Cardiac atrium fibroblast (primary cell): ENCODE measurements around the gene NOTCH2NLR.

DNA sequence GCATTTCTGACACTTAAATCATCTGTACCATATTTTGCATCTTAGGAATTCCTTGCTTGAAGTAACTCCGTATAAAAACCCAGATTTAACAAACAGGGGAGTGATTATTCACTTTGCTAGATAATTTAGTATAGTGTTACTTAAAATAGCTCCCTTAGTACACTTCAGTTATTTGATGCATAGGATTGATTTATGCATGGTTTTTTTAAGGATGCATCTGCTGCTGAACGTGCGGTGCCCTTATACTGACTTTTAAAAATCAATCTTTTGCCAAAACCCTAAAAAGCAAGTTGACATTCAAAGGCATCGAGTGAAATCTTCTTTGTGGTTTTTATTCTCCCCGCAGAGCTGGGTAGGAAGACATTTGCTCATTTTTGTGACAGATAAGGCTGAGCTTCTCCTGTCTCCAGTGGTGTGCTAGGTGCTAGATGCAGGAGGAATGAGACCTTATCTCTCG, 15.3 kb upstream of the CD101 start:
- RAMPAGE, long total RNA: no peak

- RAMPAGE, long total RNA: no peak
These were observed 14.7 kb downstream of the TTF2 start for GRCh38 chr1:117074846-117075291.

DNA sequence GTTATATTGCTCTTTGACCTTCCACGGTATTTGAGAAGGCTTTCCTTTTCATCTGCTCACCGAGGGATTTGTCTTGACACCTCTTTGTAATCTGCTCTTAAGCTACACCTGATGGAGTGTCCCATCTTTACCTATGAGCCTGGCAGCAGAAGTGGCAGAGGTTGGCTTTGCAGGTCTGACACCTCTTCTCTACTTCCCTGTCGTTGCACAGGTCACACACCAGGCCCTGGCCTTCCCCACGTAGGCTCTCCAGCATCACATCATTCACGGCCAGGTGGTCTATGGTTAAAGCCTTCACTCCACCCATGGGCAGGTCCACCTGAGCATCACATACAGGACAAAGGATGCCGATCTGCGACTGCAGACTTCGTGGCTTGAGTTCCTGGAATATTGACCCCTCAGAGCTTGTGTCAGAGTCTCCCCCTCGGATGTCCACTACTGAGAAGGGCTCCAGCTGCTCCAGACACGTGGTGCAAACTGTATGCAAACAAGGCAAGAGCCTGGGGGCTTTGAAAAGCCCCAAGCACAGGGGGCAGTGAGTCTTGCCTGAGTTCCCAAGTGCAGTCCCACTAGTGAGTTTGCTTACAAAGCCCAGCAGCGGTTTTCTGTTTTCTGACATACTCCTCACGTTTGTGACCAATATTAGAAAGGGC, 840 bp downstream of the TRIM45 start:
- RAMPAGE, long total RNA: no peak

- RAMPAGE, long total RNA: no peak
These were observed 2.3 kb downstream of the TENT5C start for GRCh38 chr1:117608213-117608549.

GRCh38 chr1:117632708-117632937, 26.8 kb downstream of the TENT5C start:
- RAMPAGE, long total RNA: no peak

DNA sequence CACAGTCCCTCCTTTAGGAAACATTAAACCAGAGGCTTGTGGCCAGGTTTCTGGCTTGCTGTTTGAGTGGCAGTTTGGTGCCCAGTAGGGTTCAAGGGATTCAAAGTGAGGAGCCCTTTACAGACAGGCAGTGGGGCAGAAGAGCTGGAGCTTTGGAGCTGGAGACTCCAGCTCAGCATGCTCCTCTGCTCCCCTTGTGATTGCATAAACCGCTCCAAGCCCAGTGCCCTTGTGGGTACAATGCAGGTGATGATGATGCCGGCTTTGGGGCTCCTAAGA, 27.0 kb downstream of the TENT5C start:
- RAMPAGE, long total RNA: no peak

- RAMPAGE, long total RNA: no peak
These were observed 80.6 kb downstream of the TENT5C start for GRCh38 chr1:117686428-117686814.

GRCh38 chr1:117760394-117760967, 154.6 kb downstream of the TENT5C start:
- RAMPAGE, long total RNA: no peak

DNA sequence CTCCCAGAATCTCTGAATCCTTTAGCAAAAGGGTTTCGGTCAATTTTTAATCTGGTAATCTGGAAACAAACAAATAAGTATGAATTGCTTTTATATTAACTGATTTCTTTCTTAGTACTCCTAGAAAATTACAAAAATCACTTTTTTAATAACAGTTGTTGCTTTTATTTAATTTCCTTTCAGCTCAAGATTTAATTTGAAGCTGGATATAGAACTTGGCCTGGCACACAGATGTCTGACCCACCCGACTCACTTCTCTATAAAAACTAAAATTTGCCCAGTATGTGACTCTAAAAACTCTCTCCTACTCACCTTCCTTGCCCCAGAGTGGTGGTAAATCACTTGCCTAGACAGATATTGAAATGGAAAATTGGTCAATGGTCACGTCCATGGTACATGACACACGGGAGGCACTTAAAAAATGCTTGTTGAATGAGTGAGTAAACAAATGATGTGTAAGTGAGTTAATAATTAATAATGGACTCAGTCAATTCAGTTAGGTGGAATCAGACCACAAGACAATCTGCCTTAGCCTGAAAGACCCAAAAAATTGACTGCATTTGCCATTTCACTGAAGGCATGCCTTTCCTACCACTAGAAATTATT, 73.9 kb downstream of the TBX15 start:
- RAMPAGE, long total RNA: no peak

GRCh38 chr1:119080387-119081176, 59.9 kb downstream of the WARS2 start:
- RAMPAGE, long total RNA: no peak

- RAMPAGE, long total RNA: no peak
These were observed 73.8 kb upstream of the HAO2 start for GRCh38 chr1:119294701-119295170.

DNA sequence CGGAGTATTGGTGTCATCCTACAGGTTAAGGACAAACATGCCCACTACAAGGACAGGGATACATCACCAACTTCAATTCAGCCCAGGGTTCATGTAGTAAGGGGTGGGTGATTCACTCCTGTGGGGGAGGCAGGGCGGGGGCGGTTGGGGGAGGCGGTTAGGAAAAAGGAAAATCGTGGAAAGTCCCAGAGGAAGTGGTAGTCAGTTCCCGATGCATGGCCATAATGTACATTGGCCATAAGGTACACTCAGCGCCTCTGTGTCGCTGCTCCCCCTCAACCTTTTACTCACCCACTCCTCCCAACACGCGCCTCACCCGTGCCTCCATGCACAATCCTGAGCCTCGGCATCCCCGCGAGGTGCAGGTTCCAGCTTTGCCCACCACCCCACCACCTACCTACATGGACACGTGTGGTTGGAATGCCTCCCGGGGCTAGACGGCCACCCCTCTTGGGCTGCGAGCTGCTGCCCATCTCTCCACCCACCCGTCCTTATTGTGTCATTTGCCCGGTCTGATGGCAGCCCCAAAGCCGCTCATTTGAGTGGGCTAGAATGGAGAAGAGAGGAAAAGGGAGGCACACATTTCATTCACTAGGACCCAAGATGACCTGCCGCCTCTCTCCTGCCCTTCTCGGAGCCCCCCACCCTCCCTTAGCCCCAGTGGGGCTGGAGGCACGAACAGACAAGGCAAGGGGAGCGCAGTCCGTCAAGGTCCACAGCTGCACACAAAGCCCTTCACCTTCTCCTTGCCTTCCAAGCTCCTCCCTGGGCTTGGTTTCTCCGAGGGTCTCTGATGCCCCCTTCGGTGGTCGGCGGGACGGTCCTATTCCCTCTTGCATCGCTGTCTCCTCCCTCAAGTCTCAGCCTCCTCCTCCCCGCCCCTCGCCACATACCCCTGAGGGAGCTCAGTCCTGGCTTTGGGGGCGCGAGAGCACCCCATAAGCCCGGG, 840 bp downstream of the ZNF697 start:
- RAMPAGE, long total RNA: no peak

- RAMPAGE, long total RNA: no peak
These were observed 1.6 kb downstream of the PHGDH start for GRCh38 chr1:119713011-119714016.

GRCh38 chr1:119737167-119737832, 25.6 kb downstream of the PHGDH start:
- RAMPAGE, long total RNA: no peak

GRCh38 chr1:119779746-119780637, 11.3 kb upstream of the HMGCS2 start:
- RAMPAGE, long total RNA: no peak

DNA sequence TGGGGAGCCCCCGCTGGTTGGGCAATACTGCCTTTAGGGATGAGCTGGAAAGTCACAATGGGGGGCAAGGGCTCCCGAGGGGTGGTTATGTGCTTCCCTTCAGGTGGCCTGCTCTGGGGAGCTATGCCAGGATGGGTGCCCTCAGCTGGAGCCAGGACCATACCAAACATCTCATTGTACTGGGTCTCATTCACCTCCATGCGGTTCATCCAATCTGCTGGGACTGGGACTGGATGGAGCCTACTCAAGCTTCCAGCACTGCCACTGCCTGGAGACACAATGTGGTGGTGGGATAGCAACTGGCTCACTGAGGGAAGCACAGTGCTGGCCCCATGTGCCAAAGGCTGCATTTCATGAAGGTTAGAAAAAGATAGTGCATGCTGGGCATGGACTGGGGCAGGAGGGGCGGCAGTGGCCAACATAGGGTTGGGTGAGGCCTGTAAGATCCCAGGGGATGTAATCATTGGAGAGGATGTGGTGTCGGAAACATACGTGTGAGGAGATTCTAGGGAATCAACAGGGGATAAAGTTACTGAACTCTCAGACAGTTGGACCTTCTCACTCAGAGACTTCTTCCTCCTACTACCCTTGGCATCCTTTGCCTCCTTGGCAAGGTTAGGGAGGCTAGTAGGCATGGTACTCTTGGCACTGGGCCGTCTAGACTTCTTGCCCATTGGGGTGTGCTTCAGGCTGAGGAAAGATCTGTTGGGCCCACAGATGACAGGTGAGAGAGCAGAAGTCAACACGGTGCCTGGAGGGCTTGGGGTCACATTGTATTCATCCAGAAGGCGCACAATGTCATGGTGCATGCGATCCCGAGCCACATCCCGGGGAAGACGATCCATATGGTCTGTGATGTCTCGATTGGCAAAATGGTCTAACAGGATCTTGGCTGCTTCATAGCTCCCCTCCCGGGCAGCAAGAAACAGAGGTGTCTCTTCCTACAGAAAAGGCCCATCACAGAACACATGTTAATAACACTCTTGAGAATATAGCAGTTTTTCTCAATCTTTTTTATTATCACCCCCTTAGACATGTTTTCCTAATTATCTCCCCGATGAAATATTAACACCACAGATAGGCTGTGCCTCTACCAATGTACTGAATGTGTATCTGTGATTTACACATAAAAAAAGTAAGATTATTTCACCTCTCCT, 19.8 kb upstream of the ADAM30 start:
- RAMPAGE, long total RNA: no peak

DNA sequence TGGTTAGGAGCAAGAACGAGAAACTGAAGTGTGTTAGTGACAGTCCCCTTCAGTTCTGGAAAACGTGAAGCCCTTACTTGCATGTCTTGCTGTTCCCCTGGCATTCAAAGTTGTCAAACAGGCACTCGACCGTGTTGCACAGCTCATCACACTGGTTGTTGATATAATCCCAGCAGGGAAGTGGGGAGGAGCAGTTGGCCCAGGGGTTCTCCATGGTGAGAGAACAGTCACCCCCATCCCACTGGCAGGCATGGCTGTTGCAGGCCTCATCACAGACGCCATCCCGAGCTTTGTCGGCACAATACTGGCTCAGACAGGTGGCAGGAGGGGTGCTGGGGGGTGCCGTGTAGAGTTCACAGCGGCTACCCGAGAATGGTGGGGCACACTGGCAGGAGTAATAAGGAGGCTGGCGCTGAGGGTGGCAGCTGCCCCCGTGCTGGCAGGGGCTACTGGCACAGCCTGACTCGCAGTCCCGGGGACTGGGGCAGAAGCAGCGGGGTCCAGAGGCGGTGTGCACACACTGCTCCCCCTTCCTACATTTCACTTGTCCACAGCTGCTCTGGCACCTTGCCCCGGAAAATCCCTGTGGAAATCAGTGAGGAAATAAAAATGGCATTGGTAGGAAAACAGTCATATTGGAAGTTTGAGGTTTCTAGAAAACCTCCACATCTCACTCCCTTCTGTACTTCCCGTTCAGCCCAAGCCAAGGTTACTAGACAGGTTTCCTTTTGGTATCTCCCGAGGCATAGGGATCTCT, 29.1 kb upstream of the ADAM30 start:
- RAMPAGE, long total RNA: no peak

DNA sequence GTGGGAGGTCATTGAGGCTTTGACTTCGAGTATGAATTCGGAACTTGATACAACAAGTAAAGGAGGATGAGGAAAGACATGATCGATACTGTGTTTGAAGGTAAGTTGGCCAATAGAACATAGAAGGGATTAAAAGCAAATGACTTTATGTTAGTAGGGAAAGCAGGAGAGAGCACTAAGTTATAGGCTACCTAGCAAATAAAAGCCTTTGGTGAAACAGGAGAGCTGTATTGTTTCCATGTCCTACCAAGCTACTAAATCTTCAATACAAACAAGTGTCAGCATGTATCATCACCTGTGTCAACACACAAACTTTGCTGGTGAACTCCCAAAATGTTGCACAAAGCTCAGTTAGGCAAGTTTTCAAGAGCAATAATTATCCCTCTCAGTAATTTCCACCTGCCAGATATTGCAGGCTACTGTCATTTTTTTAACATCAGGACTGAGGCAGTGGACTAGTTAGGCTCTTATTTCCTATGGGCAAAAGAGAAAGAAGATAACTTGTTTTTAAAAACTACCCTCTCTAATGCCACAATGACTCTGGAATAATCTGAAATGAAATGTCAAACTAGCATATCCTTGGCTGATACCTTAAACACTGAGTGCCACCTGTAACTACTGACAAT, 77.7 kb upstream of the ADAM30 start:
- RAMPAGE, long total RNA: no peak

DNA sequence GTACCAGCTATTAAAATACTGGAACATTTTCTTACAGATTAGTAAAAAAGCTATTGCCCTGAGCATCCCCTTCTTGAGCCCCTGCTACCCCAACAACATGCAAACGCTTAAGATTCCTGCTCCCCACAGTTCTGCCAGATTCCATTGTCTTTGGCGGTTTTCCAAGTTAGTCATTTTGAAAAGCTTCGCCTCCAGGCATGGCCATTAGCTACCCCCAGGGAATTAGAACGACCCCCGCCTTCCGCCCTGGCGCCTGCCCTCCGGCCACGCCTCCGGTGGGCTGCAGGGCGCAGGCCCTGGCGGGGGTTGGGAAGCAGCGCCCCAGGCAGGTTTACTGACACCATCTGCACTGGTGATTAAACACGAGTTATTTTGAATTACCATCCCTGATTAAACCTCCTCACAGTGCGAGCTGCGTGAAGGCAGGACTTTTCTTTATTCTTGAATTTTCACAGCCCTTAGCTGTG, 3.7 kb upstream of the SEC22B start:
- RAMPAGE, long total RNA: no peak

GRCh38 chr1:120723495-120724464, at the start of gene NOTCH2NLR:
NOTCH2NLR (plus strand) TSS chr1:120723945.
- RAMPAGE, long total RNA: no peak